Left ventricle myocardium (tissue), 1 donor: ENCODE measurements around the gene HIP1R.

DNA sequence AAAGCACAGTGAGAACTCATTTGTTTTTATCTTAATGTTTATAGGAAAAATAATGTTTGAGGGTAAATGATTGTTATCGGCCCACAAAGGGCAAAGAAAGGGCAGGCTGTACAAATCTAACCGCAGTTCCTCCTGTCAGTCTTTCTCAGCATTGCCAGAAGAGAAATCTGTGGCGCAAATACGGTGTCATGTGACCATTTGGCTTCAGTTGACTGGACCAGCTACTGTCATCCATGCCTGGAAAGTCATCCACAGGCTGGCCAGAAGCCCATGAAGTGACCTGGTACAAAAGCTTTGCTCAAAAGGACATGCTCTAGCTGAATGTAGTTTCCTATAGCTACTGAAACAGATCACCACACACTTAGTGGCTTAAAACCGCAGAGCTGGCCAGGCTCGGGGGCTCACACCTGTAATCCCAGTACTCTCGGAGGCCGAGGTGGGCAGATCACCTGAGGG is 43.6 kb downstream of the HCAR2 start:
- PRO-cap, result no peak

- PRO-cap, result no peak
Measured at GRCh38 chr12:122681734-122682237, 21.4 kb downstream of the HCAR2 start.

DNA sequence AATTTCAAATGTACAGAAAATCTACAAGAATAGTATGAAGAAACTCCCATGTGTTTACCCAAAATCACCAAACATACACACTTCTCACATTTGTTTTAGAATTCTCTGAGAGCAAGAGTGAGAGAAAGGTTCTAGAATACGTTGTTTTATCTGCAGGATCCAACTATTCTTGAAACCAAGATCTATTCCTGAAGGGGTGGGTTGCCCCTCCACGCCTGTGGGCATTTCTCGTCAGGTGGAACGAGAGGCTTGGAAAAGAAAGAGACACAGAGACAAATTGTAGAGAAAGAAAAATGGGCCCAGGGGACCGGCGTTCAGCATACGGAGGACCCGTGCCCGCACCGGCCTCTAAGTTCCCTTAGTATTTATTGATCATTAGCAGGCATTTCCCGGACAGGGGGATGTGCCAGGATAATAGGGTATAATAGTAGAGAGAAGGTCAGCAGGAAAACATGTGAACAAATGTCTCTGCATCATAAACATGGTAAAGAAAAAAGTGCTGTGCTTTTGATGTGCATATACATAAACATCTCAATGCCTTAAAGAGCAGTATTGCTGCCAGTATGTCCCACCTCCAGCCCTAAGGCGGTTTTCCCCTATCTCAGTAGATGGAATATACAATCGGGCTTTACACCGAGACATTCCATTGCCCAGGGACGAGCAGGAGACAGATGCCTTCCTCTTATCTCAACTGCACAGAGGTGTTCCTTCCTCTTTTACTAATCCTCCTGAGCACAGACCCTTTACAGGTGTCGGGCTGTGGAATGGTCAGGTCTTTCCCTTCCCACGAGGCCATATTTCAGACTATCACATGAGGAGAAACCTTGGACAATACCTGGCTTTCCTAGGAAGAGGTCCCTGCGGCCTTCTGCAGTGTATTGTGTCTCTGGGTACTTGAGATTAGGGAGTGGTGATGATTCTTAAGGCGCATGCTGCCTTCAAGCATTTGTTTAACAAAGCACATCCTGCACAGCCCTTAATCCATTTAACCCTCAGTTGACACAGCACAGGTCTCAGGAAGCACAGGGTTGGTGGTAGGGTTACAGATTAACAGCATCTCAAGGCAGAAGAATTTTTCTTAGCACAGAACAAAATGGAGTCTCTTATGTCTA is 1.6 kb upstream of the DENR start:
- PRO-cap, result no peak

DNA sequence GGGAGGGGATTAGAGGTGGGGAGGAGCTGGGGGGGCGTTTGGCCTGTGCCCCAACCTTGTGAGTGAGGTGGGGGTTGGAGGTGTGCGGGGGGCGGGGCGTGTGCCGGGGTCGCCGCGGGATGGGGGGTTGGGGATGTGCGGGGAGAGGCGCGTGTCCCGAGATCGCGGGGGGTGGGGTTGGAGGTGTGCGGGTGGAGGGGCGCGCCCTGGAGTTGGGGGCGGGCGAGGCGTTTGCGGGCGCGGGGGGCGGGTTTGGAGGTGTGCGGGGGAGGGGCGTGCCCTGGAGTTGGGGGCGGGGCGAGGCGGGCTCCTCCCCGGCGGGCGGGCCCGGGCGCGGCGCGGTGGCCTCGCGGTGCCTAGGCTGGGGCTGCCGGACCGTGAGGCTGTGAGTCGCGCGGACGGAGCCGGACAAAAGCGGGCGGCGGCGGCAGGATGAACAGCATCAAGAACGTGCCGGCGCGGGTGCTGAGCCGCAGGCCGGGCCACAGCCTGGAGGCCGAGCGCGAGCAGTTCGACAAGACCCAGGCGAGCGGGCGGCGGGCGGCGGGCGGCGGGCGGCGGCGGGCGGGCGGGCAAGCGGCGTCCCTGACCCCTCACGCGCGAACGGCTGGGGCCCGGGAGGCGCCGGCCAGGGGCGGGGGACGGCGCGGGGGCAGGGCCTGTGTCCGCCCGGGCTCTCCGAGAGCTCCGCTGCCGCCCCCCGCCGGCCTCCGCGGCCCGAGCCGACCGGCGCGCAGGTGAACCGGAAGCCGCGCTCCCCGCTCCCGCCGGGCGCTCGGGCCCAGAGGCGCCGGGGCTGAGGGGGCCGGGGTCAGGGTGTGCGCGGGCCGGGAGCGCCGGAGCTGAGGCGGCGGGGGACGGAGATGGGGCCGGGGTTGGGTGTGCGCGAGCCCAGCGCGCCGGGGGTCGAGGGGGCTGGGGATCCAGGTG is at the start of gene HIP1R:
HIP1R (plus strand) TSS at position 339 of the 930 bp plus-strand sequence.
- PRO-cap, result unidirectional peak, plus-strand start at position 386 of the sequence; bidirectional peak, plus-strand start at position 709 of the sequence, minus-strand start at position 605 of the sequence

GRCh38 chr12:122871812-122872889 is 23.8 kb downstream of the VPS37B start:
- PRO-cap, result bidirectional peak, plus-strand start at chr12:122872180, minus-strand start at chr12:122872031

GRCh38 chr12:122887302-122887967 is 8.5 kb downstream of the VPS37B start:
- PRO-cap, result no peak

GRCh38 chr12:122893362-122894109 is 2.4 kb downstream of the VPS37B start:
- PRO-cap, result no peak

DNA sequence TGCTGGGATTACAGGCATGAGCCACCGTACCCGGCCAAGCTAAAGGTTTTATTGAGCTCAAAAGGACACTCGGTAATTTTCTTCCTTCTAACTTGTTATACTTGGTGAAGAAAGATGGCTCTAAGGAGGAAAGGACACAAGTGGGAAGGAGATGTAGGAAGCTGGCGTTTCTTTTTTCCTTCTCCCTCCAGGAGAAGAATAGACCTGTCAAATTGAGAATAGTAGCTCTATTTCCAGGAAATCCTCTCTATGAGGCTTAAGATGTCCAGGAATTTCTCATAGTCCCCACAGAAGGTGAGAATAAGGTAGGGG is 2.2 kb upstream of the VPS37B start:
- PRO-cap, result no peak

DNA sequence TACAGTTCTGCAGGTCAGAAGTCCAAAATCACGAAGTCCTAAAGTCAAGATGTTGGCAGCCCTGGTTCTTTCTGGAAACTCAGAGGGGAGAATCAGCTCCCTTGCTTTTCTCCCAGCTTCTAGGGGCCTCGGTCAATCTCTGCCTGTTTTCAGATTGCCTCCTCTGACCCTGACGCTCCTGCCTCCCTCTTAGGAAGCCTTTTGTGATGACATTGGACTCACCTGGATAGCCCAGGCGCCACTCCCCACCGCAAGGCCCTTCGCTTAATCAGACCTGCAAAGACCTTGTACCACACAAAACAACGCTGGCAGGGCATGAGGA is 7.6 kb upstream of the VPS37B start:
- PRO-cap, result no peak

DNA sequence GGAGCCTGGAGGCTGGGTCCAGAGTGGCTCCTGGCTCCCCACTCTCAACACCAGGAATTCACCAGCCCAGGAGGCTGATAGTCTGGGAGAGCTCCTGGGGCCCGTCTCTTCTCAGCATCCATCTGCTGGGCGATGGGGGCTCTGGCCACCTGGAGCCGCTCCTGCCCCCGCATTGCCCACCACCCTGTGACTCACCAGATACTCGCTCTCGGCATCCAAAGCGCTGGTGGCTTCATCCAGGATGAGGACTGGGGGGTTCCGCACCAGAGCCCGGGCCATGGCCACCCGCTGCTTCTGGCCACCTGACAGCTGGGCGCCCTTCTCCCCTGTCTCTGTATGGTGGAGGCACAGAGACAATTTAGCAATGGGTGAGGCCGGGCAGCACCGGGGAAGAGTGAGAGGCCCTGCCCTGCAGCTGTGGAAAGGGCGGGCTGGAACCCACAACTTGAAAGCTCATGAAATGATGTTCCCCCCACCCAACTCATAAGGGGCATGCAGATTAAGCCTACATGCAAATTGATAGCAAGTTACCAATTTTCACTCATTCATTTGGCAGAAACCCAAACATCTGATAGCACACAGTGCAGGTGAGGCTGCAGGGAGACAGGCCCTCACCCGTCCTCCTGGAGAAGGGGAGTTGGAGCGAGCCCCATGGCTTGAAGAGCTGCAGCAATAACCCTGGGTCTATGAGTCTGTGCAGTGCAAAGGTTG is 34.1 kb downstream of the ABCB9 start:
- PRO-cap, result no peak

- PRO-cap, result unidirectional peak, minus-strand start at chr12:123107104; bidirectional peak, plus-strand start at chr12:123107304, minus-strand start at chr12:123107104
Measured at GRCh38 chr12:123106857-123107429, 43.9 kb downstream of the PITPNM2 start.

DNA sequence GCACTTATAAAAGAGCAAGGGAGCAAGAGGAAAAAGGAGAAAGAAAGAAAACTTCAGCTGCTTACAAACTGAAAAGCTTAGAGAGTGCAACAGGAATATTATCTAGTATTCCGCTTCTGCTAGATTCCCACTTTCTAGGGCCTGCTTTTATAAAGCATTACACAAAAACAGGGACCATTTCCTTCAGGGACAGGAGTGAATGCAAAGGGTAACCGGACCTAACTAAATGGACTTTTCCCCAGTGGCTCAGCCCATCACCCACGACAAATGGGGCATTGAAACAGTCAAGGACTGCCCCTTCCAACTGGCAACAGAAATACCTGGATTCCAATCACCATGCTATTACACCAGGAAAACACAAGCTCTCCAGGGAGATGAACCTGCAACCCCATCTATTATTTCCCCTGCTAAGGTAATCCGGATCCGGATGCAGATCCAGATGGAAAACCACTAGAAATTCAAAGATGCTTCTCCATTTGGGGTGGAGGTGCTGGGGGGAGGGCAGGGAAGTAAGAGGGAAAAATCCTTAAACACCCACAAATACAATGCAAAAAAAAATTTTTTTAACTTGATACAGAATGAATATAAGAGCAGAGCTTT is 1.0 kb downstream of the MPHOSPH9 start:
- PRO-cap, result no peak

DNA sequence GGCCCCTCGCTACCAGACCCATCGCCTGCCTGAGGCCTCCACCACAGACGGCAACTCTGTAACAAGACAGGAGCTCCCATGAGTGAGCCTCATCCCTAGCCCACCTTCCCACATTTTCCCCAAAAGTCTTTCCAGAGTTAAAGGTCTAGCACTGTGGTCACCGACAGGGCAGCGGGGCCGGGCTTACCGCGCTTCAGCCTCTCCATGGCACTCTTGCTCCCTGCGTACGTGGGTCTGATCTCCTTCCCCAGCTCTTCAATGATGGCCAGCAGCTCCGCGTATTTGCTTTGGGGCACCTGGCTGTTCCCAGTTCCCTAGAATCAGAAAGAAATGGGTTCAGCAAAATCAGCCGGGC is 6.7 kb downstream of the CDK2AP1 start:
- PRO-cap, result no peak

- PRO-cap, result no peak
Measured at GRCh38 chr12:123269916-123270991, 1.4 kb downstream of the CDK2AP1 start.

DNA sequence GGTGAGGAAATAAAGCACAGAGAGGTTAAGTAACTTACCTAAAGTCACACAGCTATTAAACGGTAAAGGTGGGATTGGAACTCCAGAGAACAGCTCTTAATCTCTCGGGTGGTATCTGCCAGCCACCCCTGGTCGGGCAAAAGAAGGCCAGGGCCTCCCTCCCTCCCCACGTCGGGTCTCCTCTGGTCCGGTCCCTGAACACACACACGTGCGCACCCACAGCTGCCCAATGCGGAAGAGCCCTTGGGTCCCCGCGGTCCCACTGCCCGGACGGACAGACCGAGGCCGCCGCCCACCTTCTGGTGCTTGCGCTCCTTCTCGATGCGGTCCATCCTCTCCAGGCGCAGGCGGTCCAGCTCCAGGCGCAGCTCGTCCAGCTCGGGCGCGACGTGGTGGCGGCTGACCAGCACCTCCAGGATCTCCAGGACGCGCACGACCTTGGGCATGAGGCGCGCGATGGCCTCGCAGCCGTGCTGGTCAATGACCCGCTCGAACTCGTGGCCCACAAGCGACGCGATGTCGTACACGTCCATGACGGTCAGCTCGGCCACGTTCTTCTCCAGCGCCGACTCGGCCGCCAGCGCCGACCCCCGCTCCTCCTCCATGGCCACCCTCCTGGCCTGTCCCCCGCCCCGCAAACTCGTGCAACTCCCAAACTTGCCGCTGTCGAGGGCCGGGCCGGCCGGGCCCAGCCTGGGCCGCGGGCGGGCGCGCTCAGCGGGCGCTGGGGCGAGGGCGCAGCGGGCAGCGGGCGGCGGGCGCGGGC is 458 bp downstream of the RILPL1 start:
- PRO-cap, result bidirectional peak, plus-strand start at position 445 of the sequence, minus-strand start at position 482 of the sequence; bidirectional peak, plus-strand start at position 654 of the sequence, minus-strand start at position 622 of the sequence

DNA sequence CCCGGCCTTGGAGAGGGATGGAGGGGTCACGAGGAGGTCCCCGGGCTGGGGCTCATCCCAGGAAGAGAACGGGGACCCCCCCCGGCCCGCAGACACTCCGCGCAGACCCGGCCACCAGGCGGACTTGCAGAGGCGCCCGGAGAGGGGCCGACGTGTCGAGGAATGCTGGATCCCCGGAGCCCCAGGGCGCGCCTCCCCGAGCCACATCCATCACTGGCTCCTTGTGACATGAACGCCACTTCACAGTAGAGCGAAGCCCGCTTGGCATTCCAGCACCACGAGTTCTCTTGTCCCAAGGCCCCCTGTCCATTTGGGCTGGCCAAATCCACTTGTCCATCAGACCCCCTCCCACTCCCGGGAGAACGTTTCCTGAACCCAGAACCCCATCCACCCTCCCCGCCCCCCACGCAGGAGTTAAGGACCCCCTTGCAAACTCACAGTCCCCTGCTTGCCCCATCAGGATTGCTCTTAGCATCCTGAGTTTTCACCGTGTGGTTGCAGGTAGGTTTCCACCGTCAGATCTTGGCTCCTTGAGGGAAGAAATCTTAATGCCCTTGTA is 809 bp upstream of the RILPL1 start:
- PRO-cap, result bidirectional peak, plus-strand start at position 129 of the sequence, minus-strand start at position 164 of the sequence; unidirectional peak, minus-strand start at position 190 of the sequence

DNA sequence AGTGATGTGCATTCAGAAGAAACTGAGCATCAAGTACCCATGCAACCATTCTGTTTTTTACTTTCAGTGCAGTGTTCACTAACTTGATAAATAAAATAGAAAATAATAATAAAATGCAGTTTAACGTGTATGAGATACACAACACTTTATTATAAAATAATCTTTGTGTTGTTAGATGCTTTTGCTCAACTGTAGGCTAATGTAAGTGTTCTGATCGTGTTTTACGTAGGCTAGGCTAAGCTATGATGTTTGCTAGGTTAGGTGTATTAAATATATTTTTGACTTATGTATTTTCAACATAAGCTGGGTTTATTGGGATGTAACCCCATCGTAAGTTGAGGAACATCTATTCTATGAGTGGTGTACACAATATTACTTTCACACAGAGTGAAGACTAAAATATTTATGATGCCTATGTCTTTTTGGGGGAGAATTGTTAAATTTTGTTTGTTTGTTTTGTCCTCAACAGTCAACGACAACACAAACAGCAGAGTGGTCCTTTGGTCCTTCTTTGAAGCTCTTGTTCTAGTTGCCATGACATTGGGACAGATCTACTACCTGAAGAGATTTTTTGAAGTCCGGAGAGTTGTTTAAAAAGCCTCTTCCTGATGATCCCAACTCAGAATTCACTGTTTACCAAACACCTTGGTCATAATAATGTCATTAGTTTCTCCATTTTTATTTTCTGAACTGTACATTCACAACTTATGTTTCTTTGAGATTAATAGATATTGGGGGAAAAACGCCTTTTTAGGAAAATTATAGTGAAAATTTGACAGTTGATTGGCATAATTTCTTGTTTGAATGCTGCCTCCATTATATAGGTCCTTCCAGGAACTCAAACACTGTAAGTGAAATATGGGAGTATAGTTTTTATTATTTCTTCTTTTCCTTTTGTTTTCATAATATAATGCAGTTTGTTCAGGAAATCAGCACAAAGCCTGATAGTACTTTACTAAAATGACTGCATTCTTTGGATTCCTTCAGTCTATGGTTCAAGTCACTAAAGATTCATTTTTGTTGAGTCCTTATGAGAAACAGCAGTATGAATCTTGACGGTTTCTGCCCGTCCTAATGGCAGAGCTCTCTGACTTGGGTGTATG is 5.4 kb upstream of the DDX55 start:
- PRO-cap, result no peak

DNA sequence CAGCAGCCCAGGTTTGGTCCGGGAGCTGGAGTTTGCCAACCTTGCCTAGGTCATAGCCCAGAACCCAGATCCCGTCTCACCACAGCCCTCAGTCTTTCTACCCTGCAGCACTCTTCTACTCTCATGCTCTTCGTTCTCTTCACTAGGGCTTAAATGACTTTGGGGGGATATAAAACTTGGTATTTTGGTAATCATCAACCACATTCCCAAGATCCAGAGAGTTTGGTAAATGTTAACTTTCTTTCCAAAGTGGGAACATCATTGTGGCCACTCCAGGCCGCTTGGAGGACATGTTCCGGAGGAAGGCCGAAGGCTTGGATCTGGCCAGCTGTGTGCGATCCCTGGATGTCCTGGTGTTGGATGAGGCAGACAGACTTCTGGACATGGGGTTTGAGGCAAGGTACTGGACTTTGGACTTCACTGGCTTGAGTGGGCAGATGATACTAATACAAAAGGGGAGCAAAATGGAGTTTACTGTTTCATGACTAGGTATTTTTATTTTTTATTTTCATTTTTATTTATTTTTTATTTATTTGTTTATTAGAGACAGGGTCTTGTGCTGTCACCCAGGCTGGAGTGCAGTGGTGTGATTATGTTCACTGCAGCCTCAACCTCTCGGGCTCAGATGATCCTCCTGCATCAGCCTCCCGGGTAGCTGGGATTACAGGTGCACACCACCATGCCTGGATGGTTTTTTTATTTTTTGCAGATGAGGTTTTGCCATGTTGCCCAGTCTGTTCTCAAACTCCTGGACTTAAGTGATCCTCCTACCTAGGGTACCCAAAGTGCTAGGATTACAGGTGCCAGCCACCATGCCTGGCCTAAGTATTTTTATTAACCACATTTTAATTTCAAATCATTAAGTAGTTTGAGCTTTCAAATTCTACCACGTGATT is 6.8 kb downstream of the DDX55 start:
- PRO-cap, result no peak

DNA sequence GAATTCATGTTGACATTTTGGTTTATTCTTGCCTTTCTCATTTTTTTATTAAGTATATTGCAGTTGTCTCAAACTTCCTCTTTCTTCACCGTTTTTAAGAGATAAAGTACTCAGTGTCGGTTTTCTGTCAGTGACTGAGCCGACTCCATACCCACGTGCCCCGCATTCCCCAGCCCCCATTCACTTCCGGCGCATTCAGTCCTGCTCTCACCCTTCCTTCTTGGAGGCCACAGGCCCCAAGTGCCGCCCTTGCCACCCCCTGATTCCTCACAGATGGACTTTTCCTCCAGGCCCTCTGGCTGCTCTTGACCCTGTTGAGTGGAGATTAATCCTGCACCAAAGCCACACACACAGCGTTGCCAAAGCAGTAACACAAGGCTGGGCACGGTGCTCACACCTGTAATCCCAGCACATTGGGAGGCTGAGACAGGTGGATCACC is 19.1 kb upstream of the DNAH10 start:
- PRO-cap, result no peak

DNA sequence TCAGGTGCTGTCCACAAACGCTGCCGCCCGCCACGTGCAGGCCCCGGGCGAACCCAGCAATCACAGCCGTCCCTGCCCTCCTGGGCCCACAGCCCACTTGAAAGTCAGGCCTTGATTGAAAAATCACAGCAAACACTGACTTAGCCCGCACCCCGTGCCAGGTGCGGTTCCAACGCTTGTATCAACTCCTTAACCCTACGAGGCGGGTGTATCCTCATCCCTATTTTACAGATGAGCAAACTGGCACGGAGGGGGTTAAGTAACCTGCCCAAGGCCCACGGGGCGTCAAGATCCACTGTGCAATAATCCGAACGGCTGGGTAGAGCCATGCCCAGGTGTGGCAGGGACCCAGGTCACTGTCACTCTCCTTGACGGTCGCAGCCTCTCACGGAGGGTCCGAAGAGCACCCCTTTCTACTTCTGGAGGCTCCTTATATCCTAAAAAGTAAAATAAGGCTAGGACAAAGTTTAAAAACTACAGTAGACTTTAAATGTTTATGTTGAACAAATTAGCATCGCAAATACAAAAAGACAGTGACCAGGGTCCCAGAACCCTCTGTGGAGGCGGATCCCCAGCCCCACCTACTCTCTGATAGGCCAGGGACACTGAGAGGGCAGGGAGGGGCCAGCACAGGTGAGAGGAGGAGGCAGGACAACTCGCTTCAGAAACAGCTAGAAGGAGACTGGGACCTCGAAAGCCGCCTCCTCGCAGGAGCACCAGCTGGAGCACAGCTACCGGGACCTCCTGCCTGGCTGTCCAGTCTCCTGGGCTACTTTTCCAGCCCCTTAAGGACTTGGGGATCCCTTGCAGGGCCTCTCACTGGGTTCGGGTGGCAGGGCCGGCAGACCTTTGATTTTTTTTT is 788 bp downstream of the DNAH10 start:
- PRO-cap, result no peak